ENCODE results near the genes PDGFRA, CEP135 and NOA1.

- PRO-cap, 4 experiments, result no peak in any of the 4 experiments
- RAMPAGE, long total RNA, 2 experiments, result no peak in any of the 2 experiments
- RRBS, result no CpG with 5 or more reads among the region's 10 CpGs
Observed at GRCh38 chr4:53591999-53592553, 790 bp upstream of the LNX1 start.

- PRO-cap, 4 experiments, result peak in 3 of 4 experiments; most common plus-strand start chr4:53651363 (in 3); most common minus-strand start chr4:53651249 (in 2)
- RAMPAGE, long total RNA, 2 experiments, result no peak in any of the 2 experiments
- RRBS, result no CpG with 5 or more reads among the region's 8 CpGs
Observed at GRCh38 chr4:53651058-53651703, 59.9 kb upstream of the LNX1 start.

GRCh38 chr4:53734757-53735066 is 143.4 kb upstream of the LNX1 start:
- PRO-cap, 4 experiments, result peak in 1 of 4 experiments; most common plus-strand start chr4:53734859 (in 1)
- RAMPAGE, long total RNA, 2 experiments, result no peak in any of the 2 experiments
- RRBS, result no CpG with 5 or more reads among the region's 2 CpGs

- PRO-cap, 4 experiments, result peak in 4 of 4 experiments; most common plus-strand start chr4:54229302 (in 2); most common minus-strand start chr4:54228945 (in 2)
- RAMPAGE, long total RNA, 2 experiments, result start-site peak on the plus strand in 2 of 2 experiments, at chr4:54229234-54229328 at its widest, 322 to 4,339 reads per replicate
- RRBS, result no CpG with 5 or more reads among the region's 24 CpGs
Observed at GRCh38 chr4:54228644-54229662, at the start of gene PDGFRA. TSS of gene PDGFRA (plus strand) at chr4:54229293.

DNA sequence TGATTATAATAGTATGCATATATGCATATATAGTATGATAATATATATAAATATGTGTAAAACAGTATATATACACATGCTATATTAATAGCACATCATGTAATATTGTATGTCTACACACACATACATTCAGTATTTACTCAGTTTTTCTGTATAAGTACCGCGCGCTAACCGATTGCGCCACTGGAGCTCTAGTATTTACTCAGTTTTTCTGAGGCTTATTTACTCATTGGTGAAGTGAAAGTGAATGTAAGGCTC is 125.6 kb downstream of the KIT start:
- PRO-cap, 4 experiments, result peak in 2 of 4 experiments; most common minus-strand start position 194 of the sequence (in 2)
- RAMPAGE, long total RNA, 2 experiments, result no peak in any of the 2 experiments
- RRBS, result no CpG with 5 or more reads among the region's 5 CpGs

- PRO-cap, 4 experiments, result peak in 1 of 4 experiments; most common minus-strand start chr4:55125994 (in 1)
- RAMPAGE, long total RNA, 2 experiments, result no peak in any of the 2 experiments
- RRBS, result no CpG with 5 or more reads among the region's 17 CpGs
Observed at GRCh38 chr4:55125914-55126200, 462 bp upstream of the KDR start.

DNA sequence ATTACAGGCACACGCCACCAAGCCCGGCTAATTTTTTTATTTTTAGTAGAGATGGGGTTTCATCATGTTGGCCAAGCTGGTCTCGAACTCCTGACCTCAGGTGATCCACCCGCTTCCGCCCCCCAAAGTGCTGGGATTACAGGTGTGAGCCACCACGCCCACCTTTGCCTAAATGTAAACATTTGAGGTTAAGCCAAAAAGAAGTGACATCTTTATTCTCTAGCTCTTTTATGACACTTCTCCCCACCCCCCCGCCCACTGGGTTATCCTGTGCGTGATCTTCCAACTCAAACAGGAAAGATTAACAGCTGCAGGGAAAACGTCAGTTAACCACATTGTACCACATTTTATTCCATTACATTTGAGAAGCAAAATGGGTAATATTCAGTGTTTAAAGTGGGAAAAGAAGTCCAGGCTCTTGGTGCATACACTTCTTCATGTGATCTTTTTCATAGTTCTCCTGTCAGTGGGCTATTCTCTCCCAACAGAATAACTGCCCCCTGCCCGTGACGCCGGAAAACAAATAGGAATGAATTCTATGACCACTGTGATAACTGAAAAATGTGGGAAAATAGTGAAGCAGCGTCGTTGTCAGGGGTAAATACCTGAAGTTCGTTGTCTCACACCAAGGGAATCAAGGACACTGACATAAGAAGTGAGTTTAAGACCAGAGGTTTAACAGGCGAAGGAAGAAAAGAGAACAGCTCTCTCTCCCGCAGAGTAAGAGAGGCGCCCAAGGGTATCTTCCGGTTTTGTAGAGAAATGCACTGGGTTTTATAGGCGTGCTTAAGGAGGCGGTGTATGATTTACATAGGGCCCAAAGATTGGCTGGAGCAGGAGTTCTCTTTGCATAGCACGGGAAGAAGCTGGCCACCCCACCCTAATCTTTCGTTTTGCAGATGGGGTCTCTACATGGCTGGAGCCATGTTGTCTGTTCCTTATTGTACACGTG is 9.7 kb upstream of the SRD5A3 start:
- PRO-cap, 4 experiments, result no peak in any of the 4 experiments
- RAMPAGE, long total RNA, 2 experiments, result no peak in any of the 2 experiments
- RRBS, result no CpG with 5 or more reads among the region's 24 CpGs

DNA sequence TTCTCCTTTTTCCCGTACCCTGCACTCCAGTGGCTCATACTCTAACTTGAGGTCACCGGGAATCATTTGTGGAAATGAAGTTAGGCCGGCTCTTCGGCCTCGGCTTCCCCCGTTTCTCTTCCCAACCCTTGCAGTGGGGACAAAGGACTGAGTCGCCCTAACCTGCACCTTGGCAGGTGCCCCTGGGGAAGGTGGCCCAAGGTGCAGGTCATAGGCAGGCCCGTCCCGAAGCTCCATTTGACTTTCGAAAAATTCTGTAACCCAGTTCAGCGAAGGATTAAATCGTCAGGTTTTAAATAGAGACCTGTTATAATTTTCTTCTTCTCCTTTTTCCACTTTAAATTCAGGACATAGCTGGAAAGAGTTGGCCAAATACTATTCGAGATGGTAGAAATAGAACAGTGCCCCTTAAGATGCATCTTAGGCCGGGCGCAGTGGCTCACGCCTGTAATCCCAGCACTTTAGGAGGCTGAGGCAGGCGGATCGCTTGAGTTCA is 930 bp downstream of the SRD5A3 start:
- PRO-cap, 4 experiments, result no peak in any of the 4 experiments
- RAMPAGE, long total RNA, 2 experiments, result no peak in any of the 2 experiments
- RRBS, result no CpG with 5 or more reads among the region's 18 CpGs

- PRO-cap, 4 experiments, result peak in 1 of 4 experiments; most common plus-strand start chr4:55435454 (in 1)
- RAMPAGE, long total RNA, 2 experiments, result no peak in any of the 2 experiments
- RRBS, result no CpG with 5 or more reads among the region's 3 CpGs
Observed at GRCh38 chr4:55435024-55435632, 39.4 kb downstream of the TMEM165 start.

DNA sequence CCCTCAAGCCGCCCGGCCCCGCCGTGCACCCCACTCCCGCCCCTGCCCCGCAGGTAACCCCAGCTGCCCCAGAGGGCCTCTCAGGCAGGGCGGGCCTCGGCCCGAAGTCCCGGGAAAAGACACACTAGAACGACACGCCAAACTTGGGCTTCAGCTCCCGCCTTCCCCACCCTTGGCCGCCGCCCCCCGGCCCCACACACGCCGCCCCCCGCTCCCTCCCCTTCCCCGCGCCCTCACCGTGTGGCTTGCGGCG is 538 bp downstream of the CLOCK start:
- PRO-cap, 4 experiments, result peak in 2 of 4 experiments; most common plus-strand start position 197 of the sequence (in 1); most common minus-strand start position 109 of the sequence (in 2)
- RAMPAGE, long total RNA, 2 experiments, result no peak in any of the 2 experiments
- RRBS, result 1% methylated on average over 22 of the region's 24 CpGs

DNA sequence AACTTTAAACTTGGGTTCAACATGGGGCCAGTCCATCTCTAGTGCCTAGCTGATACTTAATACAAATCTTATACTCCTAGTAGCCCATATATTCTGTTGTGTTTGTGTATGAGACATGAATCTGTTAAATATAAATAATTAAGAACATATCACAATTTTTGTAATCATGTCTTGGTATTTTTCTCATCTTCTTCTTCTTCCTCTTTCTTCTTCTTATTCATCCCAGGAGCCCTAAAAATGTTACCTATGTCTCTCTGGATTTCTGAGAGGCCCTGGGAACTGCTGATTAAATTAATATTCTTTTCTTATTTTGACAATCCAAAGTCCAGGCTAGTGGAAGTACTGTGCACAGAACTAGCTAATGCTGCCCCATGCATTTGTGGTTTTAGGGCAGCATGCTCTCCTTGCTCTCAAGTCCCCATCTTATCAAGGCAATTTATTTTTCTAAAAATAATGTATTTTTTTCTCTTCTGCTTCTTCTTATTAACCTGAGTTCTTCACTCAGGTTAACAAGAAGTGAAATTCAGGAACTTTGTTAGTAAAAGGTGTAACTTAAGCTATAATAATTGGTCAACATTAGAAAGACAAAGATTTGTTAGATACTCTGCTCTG is 1.6 kb upstream of the PDCL2 start:
- PRO-cap, 4 experiments, result no peak in any of the 4 experiments
- RAMPAGE, long total RNA, 2 experiments, result no peak in any of the 2 experiments

GRCh38 chr4:55948396-55949211 is at the start of gene CEP135:
TSS of gene CEP135 (plus strand) at chr4:55948945.
- PRO-cap, 4 experiments, result peak in 4 of 4 experiments; most common plus-strand start chr4:55948814 (in 2); most common minus-strand start chr4:55949181 (in 3)
- RAMPAGE, long total RNA, 2 experiments, result start-site peak on the plus strand in 1 of 2 experiments, at chr4:55948799-55948843 at its widest, 106 reads per replicate
- RRBS, result 1% methylated on average over 48 of the region's 78 CpGs

GRCh38 chr4:56048763-56048857 is 288 bp upstream of the CRACD start:
- PRO-cap, 4 experiments, result no peak in any of the 4 experiments
- RAMPAGE, long total RNA, 2 experiments, result no peak in any of the 2 experiments
- RRBS, result no CpG with 5 or more reads among the region's 5 CpGs

- PRO-cap, 4 experiments, result no peak in any of the 4 experiments
- RAMPAGE, long total RNA, 2 experiments, result no peak in any of the 2 experiments
- RRBS, result no CpG with 5 or more reads among the region's 3 CpGs
Observed at GRCh38 chr4:56296475-56296942, 90.8 kb downstream of the AASDH start.

DNA sequence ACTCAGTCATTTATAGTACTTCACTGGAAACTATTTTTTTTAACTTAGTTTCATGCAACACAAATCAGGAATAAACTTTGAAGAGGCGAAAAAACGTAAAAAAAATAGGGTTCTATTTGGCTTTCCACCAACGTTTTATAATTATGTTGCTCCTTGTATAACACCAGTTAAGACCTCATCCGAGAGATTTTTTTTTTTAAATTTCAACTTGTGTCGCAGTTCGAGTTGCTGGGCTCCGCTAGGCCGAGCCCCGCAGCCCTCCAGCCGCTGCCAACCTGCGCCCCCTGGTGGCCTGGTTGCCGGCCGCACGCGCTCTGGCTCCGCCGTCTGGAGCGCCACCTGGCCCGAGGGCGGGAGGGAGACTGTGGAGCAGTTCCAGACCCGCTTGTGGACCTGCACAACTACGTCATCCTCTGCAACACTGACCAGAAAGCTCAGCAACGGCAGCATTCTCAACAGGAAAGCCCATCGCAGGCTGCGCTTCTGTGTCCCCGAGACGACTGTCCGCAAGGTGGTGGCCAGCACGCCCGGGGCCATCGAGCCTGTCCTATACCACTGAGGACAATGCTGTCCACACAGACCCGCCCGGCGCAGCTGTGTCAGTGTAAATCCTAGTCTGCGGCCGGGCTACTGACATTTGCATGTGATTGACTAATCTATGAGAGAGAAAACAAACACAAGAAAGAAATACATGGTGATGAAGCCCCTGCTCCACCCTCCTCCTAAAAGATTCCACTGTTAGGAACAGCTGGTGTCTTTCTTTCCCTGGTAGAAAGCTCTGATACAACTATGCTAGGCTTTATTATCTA is 14.2 kb downstream of the THEGL start:
- PRO-cap, 4 experiments, result peak in 3 of 4 experiments; most common plus-strand start position 449 of the sequence (in 3); most common minus-strand start position 277 of the sequence (in 1)
- RAMPAGE, long total RNA, 2 experiments, result no peak in any of the 2 experiments
- RRBS, result 5% methylated on average over 4 of the region's 36 CpGs

- PRO-cap, 4 experiments, result no peak in any of the 4 experiments
- RAMPAGE, long total RNA, 2 experiments, result no peak in any of the 2 experiments
- RRBS, result no CpG with 5 or more reads among the region's 11 CpGs
Observed at GRCh38 chr4:56656668-56657472, 24.2 kb downstream of the HOPX start.

- PRO-cap, 4 experiments, result no peak in any of the 4 experiments
- RAMPAGE, long total RNA, 2 experiments, result no peak in any of the 2 experiments
- RRBS, result no CpG with 5 or more reads among the region's 2 CpGs
Observed at GRCh38 chr4:56686545-56686981, 5.5 kb upstream of the HOPX start.

- PRO-cap, 4 experiments, result no peak in any of the 4 experiments
- RAMPAGE, long total RNA, 2 experiments, result no peak in any of the 2 experiments
- RRBS, result no CpG with 5 or more reads among the region's 21 CpGs
Observed at GRCh38 chr4:56799605-56800553, 21.6 kb downstream of the SPINK2 start.

GRCh38 chr4:56977367-56977945 is at the start of gene NOA1:
TSS of gene NOA1 (minus strand) at chr4:56977606.
- PRO-cap, 4 experiments, result peak in 4 of 4 experiments; most common plus-strand start chr4:56977782 (in 4); most common minus-strand start chr4:56977565 (in 2)
- RAMPAGE, long total RNA, 2 experiments, result no peak in any of the 2 experiments
- RRBS, result no CpG with 5 or more reads among the region's 41 CpGs

DNA sequence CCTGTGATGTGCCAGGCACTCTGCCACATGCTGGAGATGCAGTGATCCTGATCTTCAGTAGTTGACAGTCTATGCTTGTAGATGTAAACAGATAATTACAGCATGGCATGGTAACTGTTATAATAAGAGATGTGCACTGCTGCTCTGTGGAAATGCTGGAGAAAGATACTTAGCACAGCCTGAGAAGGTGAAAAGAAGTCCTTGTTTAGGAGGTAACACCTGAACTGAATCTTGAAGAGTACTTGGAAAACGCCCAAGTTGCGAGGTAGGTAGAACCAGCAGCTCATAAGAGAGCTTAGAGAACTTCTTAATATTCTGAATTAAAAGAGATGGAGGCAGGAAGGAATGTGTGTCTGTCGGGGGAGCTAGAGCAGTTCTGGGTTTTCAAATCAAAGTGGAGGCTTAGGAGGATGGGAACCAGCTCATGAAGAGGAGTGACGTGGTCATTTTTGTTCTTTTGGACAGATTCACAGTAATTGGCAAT is 29.9 kb downstream of the POLR2B start:
- PRO-cap, 4 experiments, result no peak in any of the 4 experiments
- RAMPAGE, long total RNA, 2 experiments, result no peak in any of the 2 experiments
- RRBS, result no CpG with 5 or more reads among the region's 4 CpGs